Epithelial cell of prostate (primary cell): Measurements from ENCODE around the gene MAP2K5.

DNA sequence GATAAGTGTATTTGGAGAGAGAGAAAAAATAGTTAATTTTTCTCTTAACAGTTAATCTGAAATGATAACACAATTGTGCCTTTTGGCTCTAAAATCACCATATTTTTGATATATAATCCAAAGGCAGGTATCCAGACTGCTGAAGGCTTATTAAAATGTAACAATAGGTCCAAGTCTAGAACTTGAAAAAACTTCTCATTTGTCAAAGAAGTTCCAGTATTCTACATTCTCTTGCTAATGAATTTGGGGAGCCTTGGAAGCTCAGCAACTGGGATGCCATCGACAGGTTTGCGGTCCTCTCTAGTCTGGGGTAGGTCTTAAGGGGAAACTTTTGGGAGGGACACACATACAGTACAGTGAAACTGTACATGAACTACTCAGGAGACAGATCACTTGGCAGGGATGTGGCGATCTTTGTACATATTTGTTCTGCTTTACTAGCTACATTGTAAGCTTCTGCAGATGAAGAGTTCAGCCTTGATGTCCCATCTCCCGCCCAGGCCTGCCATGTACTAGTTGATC lies 23.8 kb downstream of the MAP2K1 start:
- RRBS, result no CpG with 5 or more reads among the region's 4 CpGs

DNA sequence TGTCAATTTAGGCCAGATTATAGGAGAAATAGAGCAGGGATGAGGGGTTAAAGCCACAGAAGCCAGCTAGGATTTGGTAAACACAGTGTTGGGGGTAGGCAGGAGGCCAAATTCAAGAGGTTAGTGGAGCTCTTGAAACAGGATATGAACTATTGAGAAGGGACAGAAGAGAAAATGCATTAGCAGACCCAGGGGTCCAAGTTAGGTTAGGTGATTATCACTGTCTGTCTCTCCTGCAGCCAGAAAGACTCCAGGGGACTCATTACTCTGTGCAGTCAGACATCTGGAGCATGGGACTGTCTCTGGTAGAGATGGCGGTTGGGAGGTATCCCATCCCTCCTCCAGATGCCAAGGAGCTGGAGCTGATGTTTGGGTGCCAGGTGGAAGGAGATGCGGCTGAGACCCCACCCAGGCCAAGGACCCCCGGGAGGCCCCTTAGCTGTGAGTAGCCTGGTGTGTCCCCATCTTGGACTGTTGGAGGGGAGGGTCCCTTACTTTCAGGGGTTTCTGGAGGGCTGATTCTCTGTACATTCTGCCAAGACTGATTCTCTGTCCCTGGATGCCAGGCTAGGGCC lies 12.7 kb downstream of the SNAPC5 start:
- RRBS, result no CpG with 5 or more reads among the region's 3 CpGs

DNA sequence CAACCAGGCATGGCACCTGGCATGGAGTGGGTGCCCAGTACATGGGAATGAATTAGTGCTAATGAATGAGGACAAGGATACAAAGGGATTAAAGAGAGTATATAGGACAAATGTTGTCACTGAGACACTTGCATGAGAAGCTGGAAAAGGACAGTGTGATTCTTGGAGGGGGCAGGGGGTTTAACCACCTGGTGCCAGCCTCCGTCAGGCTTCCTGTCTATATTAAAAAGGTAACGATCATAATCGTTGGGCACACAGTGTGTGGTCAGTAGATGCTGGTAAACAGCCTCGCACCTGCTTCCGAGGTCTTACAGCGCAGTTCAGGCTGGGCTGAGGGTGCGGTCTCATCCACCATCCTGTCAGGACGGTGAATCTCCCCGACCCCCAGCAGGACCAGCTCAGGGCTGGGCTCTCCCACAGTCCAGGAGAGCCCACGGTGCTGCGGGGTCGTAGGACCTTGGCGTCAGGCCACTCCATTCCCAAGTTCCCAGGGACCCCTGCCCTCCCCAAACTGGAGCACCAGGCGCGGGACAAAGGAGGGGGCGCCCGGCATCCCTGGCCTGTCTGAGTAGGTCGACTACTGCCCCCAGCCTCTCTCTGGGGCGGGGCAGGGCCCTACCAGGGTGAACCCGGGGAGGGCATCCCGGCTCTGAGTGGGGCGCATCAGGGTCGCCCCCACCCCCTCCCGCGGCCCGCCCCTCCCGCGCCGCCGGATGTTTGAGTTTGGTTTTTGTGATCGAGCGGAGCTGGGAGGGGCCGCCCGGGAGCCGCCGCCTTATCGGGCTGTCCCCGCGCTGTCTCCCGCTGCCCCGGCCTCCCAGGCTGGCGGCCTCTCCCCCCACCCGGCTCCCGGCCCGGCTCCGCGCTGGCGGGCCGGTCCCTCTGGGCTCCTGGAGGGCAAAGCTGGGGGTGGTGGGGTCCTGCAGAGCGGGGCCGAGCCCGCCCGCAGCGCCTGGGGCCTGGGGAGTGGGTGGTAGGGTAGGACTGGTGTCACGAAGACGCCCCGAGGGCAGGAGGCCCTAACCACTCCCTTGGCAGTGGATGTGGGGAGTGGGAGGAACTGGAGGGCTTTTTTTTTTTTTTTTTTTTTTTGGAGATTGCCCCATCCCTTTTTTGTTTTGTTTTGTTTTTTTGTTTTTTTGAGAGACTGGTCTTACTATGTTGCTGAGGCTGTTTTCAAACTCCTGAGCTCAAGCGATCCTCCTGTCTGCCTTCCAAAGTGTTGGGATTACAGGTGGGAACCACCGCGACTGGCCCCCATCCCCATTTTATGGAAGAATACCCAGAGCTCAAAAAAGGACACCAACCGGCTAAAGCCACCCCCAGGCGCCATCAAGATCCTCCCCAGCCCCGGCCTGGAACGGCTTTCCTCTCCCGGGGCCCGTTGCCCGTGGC lies 47.3 kb upstream of the SMAD6 start:
- RRBS, result 27% methylated on average over 31 of the region's 67 CpGs

DNA sequence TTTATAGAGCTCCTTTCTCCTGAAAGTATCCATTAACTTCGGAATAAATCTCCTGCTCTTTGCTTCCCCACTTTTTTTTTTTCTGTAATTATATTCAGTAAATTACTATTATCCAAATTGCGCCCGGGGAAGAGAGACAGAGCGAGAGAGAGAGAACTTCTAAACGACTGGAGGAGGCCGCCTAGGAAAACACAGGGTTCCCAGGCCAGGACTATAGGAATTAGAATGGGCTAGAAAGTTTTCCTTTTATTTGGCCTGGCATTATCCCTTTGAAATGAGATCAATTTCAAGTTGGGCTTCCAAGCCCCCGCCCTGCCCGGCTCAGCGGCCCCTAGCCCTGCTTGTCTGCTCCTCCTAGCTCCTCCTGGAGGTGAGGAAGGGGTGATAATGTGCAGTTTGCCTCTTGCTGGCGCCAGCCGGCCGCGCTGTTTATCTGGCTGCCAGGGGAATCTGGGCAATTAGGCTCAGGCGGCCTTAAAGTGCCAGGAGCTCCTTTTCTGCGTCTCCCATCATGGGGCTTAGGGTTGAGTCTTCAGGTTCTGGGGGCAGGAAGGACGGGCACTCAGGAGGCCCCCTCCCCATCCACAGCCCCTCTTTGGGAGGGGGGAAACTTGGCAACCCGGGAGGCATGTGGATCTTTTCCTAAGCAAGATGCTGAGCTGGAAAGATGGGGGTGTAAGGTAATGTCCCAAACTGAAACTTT lies 5.3 kb downstream of the SMAD6 start:
- RRBS, result 3% methylated on average over 4 of the region's 17 CpGs

- RRBS, result no CpG with 5 or more reads among the region's 4 CpGs
Measured at GRCh38 chr15:66761844-66762070, 59.7 kb downstream of the SMAD6 start.

DNA sequence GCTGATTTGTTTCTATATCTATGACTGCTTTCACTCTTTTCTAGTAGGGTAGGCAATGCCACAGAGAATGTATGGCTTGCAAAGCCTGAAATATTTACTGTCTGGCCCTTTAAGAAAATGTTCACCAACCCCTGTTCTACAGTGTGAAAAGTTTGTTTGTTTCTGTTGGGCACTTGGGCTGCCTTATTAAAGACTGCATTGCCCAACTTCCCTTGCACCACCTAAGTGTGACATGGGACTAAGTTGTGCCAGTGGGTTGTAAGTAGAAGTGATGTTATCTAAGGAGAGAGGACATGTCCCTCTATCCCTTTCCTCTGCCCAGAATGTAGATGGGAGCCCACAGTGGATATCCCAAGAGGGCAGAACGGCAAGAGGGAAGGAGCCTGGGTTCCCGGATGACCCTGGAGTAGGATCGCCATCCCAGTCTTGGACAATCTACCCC lies 138.6 kb downstream of the SMAD6 start:
- RRBS, result no CpG with 5 or more reads among the region's 3 CpGs

GRCh38 chr15:67013655-67014214 lies 51.7 kb upstream of the SMAD3 start:
- RRBS, result no CpG with 5 or more reads among the region's 13 CpGs

- RRBS, result no CpG with 5 or more reads among the region's 5 CpGs
Measured at GRCh38 chr15:67025659-67026150, 39.7 kb upstream of the SMAD3 start.

DNA sequence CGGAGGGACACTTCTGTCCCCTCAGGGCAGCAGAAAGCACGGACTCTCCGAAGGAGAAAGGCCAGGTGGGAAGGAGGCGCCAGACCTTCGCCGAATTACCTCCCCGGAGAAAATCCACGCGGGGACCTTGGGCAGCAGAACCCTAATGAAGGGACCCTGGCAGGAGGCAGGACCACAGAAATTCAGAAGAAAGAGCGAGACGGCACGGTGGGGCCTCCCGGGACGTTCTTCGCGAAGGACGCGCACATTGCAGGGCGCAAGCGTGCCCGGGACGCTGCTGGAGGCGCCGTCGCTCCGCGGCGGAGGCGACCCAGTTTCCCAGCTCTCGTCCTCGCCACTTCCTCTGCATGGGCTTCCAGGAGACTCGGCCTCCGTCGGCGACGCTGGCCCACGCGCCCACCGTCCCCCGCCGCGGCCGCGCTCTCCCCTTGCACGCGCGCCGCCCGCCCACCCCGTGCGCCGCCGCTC lies 31.9 kb upstream of the SMAD3 start:
- RRBS, result 6% methylated on average over 15 of the region's 53 CpGs

GRCh38 chr15:67104978-67106140 lies 40.0 kb downstream of the SMAD3 start:
- RRBS, result no CpG with 5 or more reads among the region's 12 CpGs

DNA sequence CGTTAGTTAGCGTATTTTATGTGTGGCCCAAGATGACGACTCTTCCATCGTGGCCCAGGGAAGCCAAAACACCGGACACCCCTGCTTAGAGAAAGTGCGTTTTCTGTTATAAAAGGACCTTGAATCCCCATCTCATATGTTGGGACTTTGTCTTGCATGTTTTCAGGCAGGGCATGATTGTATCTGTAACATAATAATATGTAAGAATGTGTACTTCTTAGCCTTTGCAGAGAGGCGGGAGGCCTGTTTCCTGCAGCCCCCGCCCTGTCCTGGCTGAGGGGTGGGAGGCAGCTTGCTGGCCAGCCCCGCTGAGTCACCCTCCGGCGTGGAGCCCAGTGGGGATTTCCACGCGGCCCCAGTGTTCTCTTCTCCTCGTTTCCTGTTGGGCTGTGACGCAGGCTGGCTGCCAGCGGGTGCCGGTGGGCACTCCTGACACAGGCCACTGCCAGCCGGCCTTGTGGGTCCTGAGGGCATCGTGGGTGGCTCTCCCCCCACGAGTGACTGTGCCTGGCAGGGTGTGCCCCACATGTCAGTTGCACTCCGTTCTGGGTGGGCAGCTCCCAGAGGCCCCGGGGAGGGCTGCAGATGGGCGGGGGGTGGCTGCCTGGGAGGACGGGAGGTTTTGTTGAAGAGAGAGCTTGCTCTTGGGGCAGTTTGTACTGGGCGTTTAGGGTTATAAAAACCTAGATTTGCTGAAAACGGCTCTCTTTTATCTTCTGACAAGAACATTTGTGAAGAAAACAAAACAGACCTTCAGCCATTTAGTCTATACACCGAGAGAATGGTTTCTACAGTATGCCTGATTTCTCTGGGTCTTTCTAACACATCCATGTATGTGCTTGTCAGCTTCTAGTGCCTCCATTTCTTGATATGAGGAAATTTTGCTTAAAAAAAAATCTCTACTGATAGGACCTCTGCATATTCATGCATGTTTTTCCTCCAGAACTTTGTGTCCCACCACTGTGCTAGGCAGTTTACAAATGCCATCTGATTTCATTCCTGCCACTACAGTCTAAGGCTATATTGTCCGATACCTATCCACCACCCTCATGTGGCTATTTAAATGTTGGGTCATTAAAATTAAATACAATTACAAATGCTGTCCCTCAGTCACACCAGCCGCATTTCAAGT lies 55.9 kb downstream of the SMAD3 start:
- RRBS, result under 1% methylated on average over 9 of the region's 29 CpGs

DNA sequence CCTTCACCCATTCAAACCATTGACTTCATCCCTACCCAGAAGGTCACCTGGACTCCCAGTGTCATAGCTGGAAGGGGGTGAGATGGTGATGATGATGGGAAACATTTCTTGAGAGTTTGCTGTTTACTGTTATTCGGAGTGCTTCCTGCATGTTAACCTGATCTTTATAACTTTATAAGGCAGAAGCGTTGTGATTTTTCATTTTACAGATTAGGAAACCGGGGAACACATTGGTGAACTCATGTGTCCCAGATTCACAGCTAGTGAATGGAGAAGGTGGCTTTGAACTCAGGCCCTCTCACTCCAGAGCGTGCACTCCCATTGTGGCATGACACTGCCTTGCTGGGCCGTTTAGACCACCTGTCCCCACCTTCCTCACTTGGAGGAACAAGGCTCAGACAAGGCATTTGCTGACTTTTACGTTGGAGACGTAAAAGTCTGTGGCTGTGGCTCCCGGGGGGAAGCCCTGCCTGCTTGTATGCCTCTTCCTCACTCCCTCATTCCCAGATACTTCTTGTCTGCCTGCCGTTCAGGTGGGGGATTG lies 81.9 kb downstream of the AAGAB start:
- RRBS, result no CpG with 5 or more reads among the region's 9 CpGs

DNA sequence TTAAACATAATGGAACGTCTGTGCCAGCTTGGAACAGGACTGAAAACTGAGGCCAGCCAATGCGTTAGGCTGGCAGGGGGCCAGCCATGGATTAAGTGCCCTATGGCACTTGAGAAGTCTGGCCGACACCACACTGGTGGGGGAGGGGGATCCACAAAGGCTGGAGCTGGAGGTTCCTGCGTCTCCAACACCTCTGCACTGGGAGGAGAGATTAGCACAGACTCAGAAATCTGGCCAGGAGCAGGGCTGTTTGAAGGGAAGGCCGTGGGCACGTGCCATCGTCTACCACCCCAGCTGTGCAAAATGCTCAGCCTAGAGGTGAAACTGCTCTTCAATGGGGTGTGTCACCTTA lies 77.8 kb downstream of the AAGAB start:
- RRBS, result no CpG with 5 or more reads among the region's 7 CpGs

DNA sequence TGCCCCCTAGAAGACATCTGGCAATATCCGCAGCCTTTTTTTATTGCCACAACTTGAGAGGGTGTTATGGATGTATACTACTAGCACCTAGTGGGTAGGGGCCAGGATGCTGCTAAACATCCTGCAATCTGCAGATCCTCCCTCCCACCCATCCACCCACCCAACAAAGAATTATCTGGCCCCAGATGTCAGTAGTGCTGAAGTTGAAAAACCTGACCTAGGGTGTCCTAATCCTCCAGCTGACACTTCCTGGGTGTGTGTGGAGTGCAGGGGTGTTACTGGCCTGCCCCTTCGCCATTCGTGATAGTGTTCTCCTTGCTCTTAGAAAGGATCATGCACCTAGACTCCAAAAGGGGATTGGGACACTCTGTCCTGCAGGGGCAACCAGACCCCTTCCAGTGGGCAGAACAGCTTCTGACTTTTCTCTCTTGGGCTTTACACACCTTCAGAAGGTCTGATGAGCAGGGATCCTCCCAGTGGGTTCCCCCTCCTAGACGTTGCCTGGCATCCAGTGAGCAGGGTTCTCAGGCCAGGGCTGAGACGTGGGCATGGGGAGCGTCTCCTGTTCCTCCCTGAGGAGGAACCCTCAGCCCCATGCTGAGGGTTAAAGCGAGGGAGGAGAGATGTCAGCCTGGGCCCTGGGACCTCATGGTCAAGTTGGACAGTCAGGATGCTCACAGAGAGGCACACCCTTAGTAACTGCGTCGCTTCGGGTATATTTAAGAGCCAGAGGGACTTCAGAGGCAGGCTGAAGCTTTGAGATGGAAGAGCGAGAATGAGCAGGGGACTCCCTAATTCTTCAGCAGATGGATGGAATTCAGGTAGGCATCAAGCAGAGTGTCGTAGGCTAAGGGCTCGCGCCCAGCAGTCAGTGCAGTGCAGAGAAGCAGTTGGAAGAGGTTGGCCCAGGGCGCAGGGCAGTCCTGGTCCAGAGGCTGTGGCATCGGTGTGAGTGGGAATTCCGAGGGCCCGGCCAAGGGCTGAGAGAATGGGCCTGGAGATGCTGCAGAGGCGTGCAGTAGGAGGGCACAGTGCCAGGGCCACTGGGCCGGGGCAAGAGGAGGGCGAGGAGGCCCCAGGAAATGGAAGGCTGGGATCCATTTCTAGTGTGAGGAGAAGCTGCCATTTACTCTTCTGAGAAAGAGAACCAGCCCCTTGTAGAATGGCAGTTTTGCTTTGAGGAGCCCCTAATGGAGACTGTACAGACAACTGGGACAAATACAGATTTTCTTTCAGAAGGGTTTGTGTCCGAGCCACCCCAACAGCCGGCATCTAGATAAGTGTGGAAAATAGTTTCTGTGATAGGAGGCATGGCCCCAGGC lies 74.7 kb downstream of the AAGAB start:
- RRBS, result 86% methylated on average over 2 of the region's 23 CpGs

DNA sequence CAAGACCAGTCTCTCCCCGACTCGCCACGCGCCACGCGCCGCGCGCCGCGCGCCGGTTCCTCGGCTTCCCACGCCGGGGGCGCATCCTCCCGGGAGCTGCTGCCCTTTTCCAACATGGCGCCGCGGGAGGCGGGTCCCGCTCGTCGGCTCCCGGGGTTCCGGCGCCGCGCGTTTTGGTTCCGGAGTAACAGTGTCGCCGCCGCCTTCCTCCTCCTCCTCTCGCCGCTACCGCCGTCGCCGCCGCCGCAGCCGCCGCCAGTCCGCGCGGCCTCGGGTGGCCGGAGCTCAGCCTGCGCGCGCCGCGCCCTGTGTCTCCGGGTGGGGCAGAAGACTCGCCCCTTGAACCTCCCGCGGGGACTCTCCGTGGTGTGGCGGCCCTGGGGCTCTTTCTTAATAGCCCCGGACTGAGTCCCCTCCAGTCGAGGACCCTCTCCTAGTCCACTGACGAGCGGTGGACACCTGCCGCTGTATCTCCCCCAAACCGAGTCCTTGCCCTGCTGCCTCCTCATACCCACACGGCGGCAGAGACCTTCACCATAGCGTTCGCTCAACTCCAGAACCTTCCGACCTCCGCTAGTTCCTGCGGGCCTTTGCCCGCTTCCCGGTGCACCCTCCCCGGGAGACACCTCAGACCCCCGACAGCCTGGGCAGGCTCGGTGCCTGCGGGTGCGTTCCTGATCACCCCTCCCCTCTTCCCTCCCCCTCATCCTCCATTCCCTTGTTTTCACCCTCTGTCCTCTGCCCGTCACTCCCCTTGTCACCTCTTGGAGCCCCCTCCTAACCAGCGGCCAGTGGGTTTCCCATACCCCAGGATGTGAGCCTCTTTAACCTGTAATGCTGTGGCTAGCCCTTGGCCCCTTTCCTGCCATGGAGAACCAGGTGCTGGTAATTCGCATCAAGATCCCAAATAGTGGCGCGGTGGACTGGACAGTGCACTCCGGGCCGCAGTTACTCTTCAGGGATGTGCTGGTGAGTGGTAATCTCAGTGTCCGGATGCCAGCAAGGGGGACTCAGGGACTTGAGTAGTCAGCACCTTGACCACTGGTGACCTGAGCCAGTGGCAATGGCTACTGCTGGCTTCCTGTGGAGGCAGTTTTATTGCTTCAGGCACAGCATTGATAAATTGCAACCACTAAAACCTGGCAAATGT lies at the start of gene MAP2K5:
MAP2K5 (plus strand) TSS at position 202 of the 1,150 bp plus-strand sequence.
- RRBS, result 1% methylated on average over 24 of the region's 89 CpGs

DNA sequence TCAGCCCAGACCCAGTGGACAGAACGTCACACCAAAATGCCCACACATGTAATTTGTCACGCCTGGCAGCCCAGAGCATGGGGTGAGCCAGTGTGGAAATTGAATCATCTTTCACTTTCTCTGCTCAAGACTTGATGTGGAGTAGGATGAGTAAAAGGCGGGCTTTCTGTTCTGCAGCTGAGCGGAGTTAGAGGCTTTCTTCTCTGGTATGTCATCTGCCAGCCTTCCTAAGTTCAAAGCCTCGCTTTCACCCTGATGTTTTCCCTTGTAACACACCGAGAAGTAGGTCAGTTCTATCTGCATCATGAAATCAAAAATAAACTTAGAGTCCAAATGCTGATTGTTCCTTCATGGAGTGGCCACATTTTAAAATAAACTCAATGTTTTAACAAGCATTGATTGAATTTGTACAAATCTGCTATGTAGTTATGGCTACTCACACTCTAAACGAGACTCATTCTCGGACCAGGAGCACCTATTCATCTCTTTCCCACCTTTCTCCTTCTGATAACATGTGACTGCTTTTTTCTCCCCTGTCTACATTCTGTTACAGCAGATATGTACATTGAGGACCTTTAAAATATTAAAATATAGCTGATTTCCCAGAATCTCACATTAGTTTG lies 62.3 kb upstream of the SKOR1 start:
- RRBS, result no CpG with 5 or more reads among the region's 8 CpGs

DNA sequence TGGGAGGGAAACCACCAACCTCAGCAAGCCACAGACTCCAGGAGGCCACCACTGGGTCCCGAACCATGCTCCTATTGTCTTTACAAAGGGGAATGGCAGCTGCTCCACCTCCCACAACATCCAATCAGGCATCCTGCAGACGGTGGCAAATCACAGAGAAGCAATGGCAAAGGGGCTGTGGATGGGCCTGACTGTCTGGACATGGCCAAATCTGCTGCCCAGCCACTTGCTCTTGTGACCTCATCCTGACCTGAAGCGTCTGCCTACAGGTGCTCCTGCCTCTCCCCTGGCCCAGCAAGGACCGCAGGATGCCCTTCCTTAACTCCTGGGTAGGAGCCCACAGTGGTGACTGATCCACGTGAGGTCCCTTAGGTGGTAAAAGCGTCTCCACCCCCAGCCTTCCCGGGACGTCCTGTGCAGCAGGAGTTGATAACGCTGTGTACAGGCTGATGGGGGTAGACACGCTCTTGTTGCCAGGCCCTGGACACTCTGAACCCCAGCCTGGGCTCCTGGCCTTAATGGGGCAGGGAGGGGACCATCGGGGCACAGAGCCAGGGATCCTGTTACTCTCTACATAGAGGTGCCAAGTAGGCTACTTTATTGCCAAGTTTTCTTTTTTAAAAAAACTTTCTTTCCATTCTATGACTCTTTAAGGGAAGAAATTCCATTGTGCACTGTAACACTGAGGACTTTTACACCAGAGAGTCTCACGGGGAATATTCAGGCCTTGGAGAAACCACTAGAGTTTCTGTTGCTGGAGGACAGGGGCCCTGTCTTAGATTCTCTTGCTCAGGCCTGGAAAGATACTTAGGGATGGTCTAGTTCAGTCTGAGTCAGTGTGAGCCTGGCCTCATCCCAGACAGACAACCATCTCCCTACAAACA lies 110.2 kb upstream of the PIAS1 start:
- RRBS, result no CpG with 5 or more reads among the region's 12 CpGs

GRCh38 chr15:68184763-68185663 lies 20.1 kb downstream of the CALML4 start:
- RRBS, result no CpG with 5 or more reads among the region's 5 CpGs

DNA sequence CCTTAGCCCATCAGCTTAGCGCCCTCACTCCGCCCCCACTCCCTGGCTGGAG lies 205 bp upstream of the FEM1B start:
- RRBS, result no CpG with 5 or more reads among the region's 2 CpGs

- RRBS, result 83% methylated on average over 2 of the region's 19 CpGs
Measured at GRCh38 chr15:68326498-68327709, 49.4 kb downstream of the FEM1B start.